ENCODE data around the genes S100Z, AGGF1, ZBED3 and SCAMP1.

GRCh38 chr5:76811102-76811740, 7.6 kb upstream of the F2RL1 start:
- PRO-cap: no peak

DNA sequence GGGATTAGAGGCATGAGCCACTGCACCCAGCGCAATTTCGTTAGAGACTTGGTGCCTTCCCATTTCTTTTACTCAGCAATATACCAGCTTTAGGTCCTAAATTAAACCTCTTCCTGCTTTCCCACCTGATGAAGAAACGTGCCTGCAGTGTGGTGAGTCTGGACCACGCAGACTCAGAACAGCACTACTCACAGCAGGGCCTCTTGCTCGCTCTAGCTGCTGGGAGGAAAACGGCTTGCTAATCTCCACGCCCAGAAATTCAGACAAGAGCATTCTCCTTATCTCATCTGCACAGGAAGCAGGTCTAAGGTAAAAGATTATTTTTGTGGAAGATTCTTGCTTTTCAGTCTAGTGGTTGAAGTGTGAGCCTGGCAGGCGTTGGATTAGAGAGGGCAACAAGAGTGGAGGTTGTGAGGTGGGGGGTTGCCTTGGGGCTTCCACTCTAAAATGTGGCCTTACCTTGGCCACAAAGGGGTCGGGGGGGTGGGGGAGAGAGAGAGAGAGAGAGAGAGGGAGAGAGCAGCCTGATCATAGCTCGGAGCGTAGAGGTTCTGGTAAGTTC, at the start of gene S100Z:
Gene S100Z, plus strand, starts transcription at position 168 of the 562 bp plus-strand sequence.
- PRO-cap: no peak

GRCh38 chr5:77030099-77031065, at the start of gene AGGF1:
Gene AGGF1, plus strand, starts transcription at chr5:77030404.
- PRO-cap: bidirectional peak, plus-strand start at chr5:77030421, minus-strand start at chr5:77030309

DNA sequence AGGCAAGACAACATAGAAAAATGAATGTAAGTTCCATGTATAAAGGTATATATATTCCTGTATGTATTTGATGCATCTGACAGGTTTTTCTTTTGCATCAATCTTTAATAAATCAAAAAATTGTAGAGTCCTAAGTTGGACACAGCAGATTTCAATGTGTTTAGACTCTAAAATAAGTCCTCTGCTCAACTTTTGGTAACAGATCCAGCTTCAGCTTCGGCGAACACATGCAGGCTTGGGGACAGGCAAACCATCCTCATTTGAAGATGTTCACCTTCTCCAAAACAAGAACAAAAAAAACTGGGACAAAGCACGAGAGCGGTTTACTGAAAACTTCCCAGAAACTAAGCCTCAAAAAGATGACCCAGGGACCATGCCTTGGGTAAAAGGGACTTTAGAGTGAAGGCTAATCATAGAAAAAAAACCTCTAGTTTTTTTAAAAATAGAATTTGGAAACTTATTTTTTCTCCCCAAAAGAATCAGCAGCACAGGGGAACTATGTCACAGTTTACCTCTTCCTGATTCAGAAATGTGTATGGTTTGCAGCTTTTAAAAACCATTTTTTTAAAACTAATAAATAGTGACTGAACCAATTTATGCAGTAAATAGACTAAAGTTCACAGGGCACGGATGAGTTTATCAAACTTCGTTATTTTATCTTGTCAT, 24.1 kb downstream of the ZBED3 start:
- PRO-cap: no peak

DNA sequence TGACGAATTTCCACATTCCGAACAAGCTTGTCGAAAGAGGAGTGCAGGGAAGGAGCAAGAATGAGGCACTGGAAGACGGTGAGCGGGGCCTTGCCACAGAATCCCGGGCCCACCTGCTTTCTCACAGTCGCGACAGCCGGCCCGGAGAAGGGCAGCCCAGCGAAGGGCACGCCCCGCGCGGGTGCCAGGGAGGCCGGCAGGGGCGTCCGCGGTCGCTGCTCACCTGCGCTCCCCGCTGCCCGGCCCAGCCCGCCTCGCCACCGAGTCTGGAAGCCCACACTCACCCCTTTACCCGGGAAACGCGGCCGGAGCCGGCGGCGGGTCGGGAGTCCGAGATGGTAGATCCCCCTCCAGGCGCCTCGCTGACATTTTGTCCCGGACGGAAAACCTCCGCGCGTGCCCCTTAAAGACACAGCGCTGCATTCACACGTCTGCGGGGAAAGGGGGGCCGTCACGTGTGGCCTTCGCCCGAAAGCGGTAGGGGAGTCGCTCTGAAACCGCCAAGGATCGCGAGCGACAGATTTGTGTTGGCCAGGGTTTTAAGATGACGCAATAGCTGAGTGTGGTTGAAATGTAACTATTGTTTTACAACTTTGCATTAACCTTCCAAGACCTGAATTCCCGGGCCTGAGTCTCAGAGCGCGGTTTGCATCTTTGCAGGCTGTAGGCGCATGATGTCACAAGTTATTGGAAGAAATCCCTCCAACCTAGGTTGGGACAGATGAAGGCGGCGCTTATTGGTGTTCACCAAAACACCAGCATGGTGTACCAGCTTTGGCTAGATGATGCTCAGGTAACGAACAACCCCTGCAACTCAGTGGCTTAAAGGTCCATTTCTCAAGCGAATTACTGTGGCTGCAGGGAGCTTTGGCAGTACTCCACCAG, at the start of gene ZBED3:
Gene ZBED3, minus strand, starts transcription at position 459 of the 885 bp plus-strand sequence.
- PRO-cap: bidirectional peak, plus-strand start at position 169 of the sequence, minus-strand start at position 70 of the sequence; bidirectional peak, plus-strand start at position 616 of the sequence, minus-strand start at position 377 of the sequence

- PRO-cap: no peak
Measured at GRCh38 chr5:77132650-77133628, 45.9 kb upstream of the ZBED3 start.

GRCh38 chr5:77180522-77181157, 29.8 kb upstream of the PDE8B start:
- PRO-cap: no peak

DNA sequence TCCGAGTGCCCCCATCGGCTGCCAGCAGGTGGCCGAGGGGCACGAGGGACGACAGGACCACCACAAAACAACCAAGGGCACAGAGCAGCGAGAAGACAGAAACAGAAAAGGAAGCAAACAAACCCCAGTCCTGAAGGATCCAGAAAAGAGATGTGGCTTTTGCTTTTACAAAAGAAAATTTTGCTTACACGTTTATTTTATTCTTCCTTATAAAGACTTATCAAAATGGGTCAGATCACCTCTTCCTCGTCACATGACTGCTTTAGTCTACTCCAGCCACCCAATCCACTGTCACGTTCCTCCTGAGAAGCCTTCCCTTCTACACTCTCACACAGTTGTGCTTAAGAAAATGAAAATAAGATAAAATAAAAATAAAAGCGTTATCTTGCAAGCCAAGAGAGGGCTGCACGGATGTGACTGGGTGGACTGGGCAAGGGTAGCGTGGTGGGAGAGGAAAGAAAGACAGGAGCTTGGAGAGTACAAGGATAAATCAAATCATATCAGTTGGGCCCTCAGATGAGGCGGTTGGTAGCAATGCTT, 9.4 kb downstream of the OTP start:
- PRO-cap: no peak

DNA sequence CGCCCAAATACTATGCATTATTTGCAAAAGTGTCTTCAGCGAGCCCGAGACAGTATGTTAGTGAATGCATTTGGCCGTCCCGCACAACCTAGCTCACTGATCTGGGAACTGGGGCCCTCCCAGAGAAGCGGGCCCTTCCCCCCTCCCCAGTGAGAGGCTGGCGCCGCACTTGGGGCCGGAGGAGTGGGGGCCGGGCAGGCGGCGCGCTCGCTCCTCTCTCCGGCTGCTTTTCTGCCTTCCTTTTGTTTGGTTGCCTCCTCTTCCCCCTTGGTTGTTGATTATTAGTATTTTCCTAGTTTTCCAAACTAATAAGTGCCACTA, 67.9 kb upstream of the TBCA start:
- PRO-cap: no peak

GRCh38 chr5:78359546-78360693, at the start of gene SCAMP1:
Gene SCAMP1, plus strand, starts transcription at chr5:78360617.
- PRO-cap: bidirectional peak, plus-strand start at chr5:78360119, minus-strand start at chr5:78360139; bidirectional peak, plus-strand start at chr5:78360578, minus-strand start at chr5:78360367

DNA sequence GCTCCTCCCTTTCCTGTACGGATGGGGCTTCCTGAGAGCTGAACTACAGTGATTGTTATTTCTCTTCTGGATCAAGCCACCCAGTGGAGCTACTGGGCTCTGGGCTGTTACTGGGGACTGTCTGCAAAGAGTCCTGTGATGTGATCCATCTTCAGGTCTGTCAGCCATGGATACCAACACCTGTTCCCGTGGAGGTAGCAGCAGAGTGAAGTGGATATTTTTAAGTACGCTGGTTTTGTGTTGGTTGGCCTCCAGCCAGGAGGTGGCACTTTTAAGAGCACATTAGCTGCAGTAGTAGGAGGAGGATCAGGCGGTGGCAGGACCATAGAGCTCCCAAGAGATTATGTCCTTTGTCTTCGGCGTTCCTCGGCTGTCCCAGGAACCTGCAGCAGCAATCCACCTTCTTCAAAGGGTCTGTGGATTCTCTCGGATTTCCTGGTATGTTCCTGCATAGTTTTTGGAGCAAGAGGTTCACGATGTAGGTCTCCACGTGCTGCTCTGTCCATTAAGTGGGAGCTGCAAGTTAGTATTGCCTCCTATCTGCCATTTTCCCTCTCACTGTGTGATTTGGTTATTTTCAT, 27.3 kb downstream of the SCAMP1 start:
- PRO-cap: no peak

GRCh38 chr5:78475541-78476513, 115.4 kb downstream of the SCAMP1 start:
- PRO-cap: no peak

DNA sequence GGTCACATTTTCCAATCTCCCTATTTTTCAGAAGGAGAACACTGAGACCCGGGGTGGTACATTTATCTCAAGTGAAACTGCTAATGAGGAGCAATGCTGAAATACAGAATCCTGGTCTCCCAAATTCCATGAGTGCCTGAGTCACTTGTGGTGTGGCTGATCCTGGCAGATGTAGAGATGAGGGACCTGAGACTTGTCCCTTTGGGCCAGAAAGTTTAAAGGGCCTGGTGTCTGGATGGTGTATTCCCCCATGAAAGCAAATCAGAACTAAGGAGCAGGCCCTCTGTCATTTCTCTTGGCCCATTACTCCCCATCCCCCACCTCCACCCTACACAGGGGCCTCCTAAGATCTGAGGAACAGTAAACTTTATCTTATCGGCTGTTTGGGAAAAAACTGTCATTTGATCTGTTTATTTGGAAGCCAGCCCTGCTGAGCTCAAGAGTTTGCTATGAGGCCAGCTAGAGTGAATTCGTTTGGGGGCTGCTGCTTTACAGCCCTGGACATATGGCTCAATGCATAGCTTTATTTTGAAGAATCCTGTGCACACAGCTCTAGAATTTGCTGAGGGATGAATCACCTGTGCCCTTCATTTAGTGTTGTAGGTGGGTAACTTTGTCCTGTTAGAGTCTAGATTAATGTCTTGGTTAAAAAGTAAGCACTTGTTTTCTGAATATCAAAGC, 140.2 kb downstream of the LHFPL2 start:
- PRO-cap: no peak

DNA sequence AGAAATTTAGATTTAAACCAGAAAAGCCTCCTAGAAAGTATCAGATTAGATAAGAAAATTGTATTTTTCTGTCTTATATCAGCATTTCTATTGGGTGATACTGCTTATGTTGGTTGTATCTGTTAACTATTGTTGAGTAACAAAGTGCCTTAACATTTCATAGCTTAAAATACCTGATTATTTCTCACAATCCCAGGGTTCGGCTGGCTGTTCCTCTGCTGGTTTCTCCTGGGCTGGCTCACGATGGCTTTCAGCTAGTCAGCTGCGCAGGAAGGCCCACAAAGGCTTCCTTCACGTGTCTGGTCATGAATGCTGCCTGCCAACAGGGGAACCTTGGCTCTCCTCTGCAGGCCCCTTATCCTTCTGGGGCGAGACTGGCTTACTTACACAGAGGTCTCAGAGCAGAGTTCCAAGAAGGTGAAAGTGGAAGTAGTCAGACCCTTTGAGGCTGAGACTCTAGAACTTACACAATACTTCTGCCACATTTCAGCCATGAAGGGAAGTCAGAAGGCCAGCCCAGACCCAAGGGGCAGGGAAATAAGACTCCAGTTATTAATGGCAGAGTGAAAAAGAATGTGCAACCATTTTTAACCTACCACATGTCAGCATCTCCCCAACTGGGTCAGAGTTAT, 99.6 kb downstream of the LHFPL2 start:
- PRO-cap: unidirectional peak, minus-strand start at position 230 of the sequence

GRCh38 chr5:78573149-78573863, 75.3 kb downstream of the LHFPL2 start:
- PRO-cap: no peak

GRCh38 chr5:78593357-78594145, 55.0 kb downstream of the LHFPL2 start:
- PRO-cap: no peak

GRCh38 chr5:78638316-78638990, 10.1 kb downstream of the LHFPL2 start:
- PRO-cap: no peak

DNA sequence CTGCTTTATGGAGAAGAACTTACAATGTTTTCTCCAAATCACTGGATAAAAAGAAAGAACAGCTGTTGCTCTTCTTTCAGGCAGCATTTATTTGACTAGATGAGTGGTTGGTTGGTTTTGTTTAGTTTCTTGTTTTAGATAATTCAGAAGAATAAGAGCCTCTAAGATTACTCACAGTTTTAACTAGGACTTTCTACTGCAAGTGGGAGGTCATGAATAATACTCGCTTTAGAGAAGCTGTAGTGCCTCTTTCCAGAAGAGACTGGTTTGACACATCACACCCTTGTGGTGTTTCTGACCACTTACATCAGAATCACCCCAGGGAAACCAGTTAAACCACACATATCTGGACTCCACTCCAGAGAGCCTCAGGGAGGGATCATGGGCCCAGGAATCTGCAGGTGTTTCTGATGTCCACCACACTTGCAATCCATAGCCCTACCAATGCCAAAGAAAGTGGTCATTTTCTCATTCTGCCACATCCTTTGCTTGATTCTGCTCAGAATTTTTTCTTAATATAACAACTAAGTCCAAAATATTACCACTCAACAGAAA, 29.7 kb upstream of the LHFPL2 start:
- PRO-cap: no peak

DNA sequence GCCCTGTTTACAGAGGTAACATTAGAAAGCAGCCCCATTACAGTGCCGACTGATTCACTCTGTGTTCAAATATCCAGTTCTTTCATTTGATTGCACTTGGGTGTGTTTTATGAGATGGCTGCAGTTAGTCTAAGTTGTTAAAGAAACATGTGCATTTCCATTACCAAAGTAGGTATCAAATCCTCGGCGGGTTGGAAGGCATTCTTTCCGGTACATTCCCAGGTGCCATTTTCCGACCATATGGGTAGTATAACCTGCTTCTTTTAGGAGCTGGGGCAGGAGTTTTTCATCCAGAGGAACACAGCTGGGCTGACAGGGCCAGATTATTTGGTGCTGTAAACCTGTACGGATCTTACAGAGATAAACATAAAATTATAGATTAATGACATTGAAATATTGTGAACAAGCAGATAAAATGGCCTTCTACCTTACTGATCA, 16.2 kb downstream of the ARSB start:
- PRO-cap: no peak

DNA sequence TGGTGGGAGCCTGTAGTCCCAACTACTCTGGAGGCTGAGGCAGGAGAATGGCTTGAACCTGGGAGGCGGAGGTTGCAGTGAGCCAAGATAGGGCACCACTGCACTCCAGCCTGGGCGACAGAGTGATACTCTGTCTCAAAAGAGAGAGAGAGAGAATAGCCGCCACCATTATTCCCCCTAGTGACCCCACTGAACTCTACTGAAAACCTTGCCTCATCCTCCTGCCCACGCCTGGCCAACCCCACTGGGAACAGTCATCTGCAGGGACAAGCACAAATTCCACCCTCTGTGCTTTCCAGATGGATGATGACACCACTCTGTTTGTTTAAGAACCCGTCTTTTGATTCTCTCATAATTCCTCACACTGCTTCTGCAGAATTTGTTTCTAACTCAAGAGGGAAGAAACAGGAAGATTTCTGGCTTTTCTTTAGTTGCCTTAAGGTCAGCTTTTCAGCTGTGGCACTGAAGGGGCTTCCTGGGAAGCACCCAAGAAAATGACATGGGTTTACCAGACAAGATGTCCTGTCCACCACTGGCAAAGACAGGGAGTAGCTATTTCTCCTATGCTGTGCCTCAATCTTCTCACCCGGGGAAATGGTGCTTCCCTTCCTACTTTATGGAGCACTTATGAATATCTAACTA, 12.3 kb downstream of the BHMT2 start:
- PRO-cap: no peak

Data from bile duct (tissue), 1 donor.